Foreskin fibroblast (primary cell): Measurements from ENCODE around the genes DOK6 and TIMM21.

DNA sequence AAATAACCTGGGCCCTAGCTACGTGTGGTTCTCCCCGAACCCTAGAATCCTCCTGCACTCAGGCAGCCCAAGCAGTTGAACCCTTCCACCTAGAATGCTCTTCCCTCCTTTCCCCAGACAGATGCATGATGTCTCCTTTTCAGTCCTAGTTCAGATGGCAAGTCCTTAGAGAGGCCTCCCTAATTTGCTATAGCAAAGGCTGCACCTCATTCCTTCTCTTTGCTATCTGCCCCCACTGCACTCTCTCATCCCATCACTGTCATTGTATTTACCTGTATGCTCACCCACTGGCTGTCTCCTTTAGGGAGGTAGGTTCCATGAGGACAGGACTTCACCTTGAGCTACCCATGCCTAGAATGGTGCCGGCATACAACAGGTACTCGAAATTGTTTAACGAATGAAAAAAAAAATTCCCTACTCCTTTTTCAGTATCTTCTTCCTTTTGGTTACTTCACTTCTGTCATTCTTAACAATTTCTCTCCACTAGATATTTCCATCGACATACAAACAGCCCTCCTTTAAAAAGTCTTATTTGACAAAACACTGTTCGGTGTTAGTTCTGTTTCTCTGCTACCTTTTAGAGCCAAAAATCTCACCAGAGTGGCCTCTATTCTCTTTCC, 5.5 kb downstream of the VPS4B start:
- RRBS, result no CpG with 5 or more reads among the region's 7 CpGs

- RRBS, result 83% methylated on average over 1 of the region's 17 CpGs
Measured at GRCh38 chr18:63588543-63589482, 1.7 kb downstream of the SERPINB13 start.

GRCh38 chr18:64272219-64272755, 302.4 kb downstream of the SERPINB8 start:
- RRBS, result no CpG with 5 or more reads among the region's 5 CpGs

DNA sequence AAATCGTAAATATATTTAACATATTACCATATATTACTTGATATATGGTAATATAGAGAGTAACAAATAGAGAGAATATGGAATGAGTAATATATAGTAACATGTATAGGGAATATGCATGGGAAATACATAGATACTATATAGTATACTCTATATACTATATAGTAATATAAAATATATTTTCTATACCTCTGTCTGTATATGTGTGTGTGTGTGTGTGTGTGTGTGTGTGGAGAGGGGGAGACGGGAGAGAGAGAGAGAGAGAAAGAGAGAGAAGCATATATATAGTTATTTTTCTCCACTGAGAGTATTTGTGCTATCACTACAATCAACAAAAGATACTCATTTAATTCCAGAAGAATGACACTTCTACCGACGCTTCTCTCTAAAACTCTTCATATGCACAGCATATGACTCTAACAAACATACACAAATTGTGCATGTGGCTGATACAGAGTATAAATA, 295.2 kb upstream of the CDH7 start:
- RRBS, result no CpG with 5 or more reads among the region's 4 CpGs

DNA sequence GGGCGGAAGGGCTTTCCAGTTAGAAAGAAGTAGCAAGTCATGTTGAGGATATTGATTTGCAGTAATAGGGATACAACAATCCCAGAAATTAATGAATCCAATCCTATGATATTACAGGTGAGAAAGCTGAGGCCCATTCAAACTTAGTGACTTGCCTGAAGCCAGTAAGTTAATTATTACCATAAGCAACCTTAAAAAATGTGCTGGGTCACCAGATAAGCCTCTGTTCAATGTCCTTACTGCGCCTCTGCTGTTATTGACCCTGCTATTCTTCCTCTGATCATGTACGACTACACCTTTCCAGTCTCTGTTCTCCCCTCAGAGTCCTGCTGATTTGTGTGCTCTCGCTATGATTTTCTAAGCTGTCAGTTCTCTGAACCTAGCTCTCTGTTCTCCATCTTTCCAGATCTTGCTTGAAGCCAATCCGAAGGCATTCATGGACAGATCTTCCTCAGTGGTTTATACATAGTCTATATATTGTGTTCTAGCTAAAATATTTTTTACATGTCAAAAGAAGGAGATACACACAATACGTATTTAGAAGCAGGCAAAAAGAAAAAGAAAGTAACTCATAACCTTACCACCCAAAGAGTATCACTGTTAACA, 370.6 kb downstream of the DSEL start:
- RRBS, result no CpG with 5 or more reads among the region's 6 CpGs

- RRBS, result no CpG with 5 or more reads among the region's 4 CpGs
Measured at GRCh38 chr18:68439656-68439992, 275.3 kb downstream of the TMX3 start.

- RRBS, result 3% methylated on average over 37 of the region's 129 CpGs
Measured at GRCh38 chr18:69400045-69401227, at the start of gene DOK6. TSS of gene DOK6 (plus strand) at chr18:69400888.

DNA sequence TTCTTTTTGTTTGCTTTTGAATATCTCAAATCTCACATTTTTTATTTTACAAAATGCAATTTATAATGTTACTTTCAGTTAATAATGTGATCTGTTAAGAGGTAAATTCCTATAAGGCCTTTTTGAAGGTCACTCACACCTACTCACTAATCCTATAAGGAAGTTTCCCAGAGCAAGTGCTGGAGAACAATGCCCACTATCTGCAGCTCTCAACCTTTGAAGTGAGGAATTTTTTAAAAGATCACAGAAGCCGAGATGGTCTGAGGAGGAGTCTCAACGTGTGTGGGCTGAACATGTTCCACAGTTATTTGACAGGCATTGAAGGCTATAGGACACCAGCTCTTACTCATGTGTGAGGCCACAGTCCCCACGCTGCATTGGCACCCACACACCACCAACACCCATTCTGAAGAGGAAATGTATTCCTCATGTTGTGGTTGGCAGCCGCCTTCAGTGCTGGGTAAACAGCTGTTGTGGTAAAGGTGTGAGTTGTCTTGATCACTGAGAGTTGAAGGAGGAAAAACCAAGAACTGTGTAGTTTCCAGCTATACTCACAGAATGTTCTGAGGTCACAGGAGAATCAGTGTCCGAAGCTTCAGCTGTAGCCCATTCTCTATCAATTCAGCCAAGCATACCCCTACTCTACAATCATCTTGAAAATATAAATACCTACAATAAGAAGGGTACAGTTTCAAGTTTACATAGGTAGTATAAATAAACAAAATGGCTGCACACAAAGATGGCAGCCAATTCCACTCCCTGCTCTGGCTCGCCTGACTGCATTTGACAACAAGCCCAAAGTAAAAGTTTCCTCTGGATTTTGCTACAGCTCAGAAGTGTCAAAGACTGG, 12.3 kb downstream of the CD226 start:
- RRBS, result no CpG with 5 or more reads among the region's 6 CpGs

DNA sequence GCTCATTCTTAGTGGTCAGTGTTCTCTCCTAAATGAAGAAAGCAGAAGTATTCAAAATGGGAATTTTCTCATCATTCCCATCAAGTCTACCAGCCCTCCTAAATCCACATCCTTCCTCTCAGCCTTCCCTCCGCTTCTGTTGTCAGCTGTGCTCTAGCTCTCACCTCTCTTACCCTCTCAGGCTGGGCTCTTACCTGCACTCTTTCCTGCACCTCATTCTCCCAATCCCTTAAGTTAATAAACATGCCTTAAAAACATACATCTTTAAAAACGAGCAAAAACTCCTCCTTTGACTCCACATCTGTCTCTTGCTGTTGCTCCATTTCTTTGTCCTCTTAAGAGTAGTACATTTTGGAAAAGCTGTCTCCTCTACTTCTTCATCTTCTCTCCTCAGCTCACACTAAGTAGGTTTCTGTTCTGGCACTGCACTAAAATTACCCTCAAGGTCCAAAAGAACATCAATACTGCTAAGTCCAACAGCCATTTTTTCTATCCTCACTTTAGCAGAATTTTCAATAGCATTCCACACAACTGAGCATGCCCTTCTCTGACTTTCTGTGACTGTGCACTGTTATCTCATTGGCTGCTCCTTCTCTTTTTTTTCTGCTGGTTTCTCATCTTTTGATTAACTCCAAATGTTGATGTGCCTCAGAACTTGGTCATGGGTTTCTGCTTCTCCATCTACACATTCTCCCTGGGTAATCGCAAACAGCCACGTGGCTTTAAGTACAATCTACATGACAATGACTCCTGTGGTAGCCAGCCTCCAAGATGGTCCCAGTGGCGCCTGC, 74.7 kb upstream of the CD226 start:
- RRBS, result no CpG with 5 or more reads among the region's 5 CpGs

GRCh38 chr18:70498914-70500050, 210.4 kb downstream of the SOCS6 start:
- RRBS, result 84% methylated on average over 13 of the region's 46 CpGs

- RRBS, result no CpG with 5 or more reads among the region's 3 CpGs
Measured at GRCh38 chr18:70650181-70650584, 361.3 kb downstream of the SOCS6 start.

DNA sequence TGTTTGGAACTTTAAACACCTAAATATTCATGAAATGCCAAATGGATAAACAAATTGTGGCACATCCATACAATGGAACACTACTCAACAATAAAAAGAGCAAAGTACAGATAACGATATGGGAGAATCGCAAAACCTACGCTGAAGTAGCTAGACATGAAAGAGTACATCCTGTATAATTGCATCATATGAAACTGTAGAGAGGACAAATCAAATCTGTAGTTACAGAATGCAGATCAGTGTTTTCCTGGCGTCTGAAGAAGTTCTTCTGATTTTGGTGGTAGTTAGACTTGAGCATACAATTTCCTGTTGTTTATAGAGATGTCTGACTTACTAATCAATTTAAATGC, 394.4 kb downstream of the SOCS6 start:
- RRBS, result no CpG with 5 or more reads among the region's 4 CpGs

- RRBS, result no CpG with 5 or more reads among the region's 60 CpGs
Measured at GRCh38 chr18:71212356-71213005, 923.6 kb downstream of the SOCS6 start.

DNA sequence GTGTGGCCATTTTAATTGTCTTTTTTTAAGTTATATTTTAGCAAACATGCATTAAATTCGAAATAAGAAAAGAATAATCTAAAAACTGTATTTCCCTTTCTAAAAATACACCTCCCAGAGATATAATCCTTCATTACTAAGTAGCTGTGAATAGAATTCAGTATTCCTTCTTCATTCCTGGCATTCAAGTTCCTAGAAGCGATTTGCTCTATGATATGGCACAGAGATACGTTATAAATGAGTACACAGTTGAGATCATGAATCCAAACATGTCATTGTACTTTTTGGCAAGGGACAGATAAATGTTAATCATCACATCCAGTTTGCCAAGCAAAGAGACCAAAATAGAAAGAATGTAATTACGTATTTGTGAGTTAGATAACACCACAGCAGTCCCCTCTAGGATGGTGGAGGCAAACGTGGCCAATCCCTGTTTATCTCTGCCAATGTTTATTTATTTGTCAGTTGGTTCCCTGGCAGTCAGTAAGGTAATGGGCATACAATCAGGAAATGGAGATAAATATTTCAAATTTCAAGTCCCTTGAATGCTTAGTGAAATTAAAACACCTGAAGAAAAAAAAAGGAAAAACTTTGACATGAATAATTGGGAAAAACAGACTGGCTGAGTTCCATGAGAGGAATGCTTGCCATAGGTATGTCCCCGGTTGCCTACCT, 451.0 kb upstream of the NETO1 start:
- RRBS, result no CpG with 5 or more reads among the region's 6 CpGs

DNA sequence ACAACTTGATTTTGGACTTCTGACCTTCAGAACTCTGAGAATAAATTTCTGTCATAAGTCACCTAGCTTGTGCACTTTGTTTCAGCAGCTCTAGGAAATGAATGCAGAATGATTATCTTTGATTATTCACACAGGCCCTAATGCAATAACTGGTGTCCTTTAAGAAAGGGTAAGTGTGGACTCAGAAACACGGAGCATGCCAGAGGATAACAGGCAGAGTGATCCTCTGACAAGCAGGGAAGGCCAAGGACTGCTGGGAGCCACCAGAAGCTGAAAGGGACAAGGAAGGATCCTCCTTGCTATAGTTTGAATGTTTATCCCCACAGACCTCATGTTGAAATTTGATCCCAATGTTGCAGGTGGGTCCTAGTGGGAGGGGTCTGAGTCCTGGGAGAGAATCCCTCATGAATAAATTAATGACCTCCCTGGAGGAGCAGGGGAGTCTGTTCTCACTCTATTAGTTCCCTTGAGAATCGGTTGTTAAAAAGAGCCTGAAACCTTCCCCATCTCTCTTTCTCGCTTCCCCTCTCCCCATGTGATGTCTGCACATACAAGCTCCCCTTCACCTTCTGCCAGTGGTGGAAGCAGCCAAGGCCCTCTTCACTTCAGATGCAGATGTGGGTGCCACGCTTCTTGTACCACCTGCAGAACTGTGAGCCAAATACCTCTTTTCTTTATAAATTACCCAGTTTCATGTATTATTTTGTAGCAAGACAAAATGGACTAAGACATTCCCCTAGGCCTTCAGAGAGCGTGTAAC, 124.4 kb downstream of the FBXO15 start:
- RRBS, result no CpG with 5 or more reads among the region's 5 CpGs

- RRBS, result no CpG with 5 or more reads among the region's 52 CpGs
Measured at GRCh38 chr18:74148240-74149358, at the start of gene TIMM21. TSS of gene TIMM21 (plus strand) at chr18:74148523.

- RRBS, result no CpG with 5 or more reads among the region's 1 CpG
Measured at GRCh38 chr18:74216704-74216925, 68.3 kb downstream of the TIMM21 start.

GRCh38 chr18:74216948-74217334, 68.6 kb downstream of the TIMM21 start:
- RRBS, result no CpG with 5 or more reads among the region's 3 CpGs